ENCODE measurements around a stretch of chr1.

GRCh38 chr1:228472620-228473140, 14.5 kb upstream of the RNF187 start:
- PRO-cap: no peak

DNA sequence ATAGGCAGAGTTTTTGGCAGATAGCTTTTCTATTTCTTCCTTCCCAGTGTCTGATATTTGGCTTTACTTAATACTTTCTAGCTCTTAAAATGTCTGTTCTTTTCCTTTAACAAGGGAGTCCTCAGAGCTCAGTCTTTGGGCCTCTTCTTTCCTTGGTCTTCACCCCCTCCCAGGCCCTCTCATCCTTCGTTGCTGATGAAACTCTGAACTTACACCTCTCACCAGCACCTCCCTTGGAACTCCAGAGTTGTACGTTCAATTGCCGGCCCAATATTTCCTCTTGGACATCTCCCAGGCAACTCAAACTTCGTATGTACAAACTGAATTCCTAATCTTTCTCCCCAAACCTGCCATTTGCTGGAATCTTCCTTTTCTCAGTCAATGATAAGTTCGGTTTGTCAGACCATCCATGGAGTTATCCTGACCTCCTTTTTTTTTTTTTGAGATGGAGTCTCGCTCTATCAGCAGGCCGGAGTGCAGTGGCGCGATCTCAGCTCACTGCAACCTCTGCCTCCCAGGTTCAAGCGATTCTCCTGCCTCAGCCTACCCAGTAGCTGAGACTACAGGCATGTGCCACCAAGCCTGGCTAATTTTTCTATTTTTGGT, 13.0 kb upstream of the RHOU start:
- PRO-cap: no peak

GRCh38 chr1:228735748-228736542, 666 bp downstream of the RHOU start:
- PRO-cap: bidirectional peak, plus-strand start at chr1:228736318, minus-strand start at chr1:228736217; bidirectional peak, plus-strand start at chr1:228736395, minus-strand start at chr1:228736402

GRCh38 chr1:228837837-228838916, 102.9 kb downstream of the RHOU start:
- PRO-cap: no peak

DNA sequence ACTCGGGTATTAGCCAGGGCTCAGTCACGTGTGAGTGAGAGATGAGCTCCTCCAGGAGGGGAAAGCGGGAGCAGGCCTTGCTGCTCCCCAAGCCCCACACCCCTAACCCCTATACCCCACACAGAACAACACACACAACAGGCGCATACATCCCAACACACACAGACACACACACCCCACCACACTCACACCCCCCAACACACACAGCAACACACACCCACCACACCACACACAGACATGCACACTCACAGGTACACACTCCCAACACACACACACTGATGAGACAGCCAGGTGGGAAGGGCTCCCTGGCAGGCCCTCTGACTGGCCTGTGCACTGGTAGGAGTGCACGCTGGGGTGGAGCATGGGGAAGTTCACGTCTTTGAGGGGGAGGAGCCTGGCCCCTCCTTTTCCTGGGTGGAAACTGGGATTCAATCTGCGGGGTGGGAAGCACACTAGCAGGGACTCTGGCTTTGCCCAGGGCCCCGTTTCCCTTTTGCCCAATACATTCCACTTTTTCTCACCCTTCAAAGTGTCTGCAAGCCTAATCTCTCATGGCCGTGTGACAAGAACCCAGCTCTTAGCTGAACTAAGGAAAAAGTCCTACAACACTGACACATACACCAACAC, 116.8 kb downstream of the RHOU start:
- PRO-cap: no peak

GRCh38 chr1:228861292-228861774, 126.1 kb downstream of the RHOU start:
- PRO-cap: no peak

DNA sequence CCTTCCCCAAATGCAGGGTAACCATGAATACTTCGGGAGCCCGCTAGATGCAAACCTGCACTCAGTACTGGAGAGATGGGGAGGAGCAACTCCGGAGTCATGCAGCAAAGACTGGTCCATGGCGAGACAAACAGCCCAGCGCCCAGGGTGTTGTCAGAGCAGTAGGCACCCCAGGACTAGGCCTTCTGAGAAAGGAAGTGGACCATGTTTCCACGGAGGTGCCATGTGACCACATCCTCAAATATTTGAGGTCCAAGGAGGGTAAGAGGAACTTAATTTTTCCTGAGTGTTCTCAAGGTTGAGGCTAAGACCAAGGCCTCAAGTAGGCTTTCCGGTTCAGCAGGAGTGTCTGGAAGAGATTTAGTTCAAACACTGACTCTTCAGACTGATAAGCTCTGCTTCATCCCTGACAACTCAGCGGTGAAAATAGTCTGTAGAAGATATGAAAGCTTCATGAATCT, 186.2 kb downstream of the RHOU start:
- PRO-cap: no peak

DNA sequence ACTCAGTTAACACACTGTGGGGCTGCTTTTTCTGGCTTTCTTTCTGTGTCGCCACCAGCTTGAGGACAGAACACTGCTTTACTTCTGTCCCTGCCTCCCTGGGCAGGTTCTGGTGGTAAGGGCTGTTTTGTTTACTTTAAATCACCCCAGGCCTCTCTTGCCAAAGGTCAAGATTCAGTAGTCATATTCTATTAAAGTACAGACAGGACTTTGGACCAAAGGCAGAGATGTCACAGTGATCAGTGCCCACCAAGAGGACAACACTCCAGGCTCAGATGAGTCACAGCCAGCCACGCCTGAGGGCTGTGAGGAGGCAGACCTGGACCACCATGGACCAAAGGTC, 199.9 kb downstream of the RHOU start:
- PRO-cap: no peak

DNA sequence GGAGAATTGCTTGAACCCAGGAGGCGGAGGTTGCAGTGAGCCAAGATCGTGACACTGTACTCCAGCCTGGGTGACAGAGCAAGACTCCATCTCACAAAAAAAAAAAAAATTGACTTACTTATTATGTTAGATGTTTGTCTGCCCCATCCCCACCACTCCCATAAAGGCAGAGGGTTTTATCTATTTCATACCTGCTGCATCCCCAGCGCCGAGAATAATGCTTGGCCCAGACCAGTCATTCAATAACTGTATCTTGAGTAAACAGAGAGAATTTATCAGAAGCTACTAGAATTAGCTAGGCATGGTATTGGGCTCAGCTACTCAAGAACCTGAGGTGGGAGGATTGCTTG, 179.6 kb upstream of the RAB4A start:
- PRO-cap: no peak

DNA sequence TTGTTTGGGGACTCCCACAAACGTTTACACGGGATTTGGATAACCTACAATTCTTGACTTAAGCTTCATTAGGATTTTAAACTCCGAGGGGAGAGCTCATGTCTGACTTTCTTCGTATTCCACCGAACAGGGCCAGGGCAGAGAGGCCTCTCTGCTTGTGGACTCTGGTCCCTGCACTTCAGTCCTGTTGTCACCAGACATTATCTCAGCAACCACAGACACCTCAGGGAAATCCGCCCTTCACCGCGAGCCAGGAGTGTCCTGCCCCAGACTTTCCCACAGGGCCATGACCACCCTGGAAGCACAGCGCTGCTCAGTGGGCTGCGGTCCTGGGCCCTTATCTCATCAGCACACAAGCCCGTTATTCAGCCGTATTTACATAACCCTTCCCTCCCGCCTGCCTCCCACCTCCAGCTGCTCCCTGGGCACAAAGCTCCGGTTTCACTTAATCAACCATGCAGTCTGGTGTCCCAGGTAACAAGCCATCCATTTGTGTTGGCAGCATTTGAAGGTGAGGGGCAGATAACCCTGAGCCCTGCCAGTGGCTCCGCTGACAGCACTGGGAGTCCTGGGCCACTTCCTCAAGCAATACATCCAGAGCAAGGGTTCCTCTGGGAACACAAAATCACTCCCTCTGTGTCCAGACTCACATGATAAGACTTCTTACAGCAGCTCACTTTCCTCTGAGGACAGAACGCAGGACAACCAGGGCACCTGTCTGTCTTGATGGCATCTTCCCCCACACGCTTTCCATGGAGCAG, 122.7 kb upstream of the RAB4A start:
- PRO-cap: no peak

- PRO-cap: no peak
These were observed 112.1 kb upstream of the RAB4A start for GRCh38 chr1:229158763-229159183.

- PRO-cap: no peak
These were observed 41.9 kb upstream of the RAB4A start for GRCh38 chr1:229229016-229229420.

DNA sequence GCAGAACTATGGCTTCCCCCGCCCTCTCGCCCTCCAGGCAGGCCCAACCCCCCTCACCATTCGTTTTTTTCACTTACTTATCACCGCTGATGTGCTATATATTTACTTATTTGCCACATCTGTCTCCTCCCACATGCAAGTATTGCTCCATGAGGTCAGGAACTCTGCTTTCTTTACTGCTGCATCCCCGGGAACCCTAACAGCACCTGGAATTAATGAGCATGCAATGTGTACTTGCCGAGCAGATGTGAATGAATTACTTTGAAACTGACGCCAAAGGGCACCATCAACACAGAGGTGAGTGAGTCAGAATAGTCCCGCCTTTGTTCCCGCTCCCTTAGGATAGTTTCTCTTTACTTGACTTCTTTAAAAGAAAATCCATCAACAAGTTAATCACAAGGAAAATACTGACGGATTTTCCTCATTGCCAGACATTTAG, 17.7 kb upstream of the RAB4A start:
- PRO-cap: no peak

GRCh38 chr1:229253625-229254033, 17.3 kb upstream of the RAB4A start:
- PRO-cap: bidirectional peak, plus-strand start at chr1:229253879, minus-strand start at chr1:229253708

DNA sequence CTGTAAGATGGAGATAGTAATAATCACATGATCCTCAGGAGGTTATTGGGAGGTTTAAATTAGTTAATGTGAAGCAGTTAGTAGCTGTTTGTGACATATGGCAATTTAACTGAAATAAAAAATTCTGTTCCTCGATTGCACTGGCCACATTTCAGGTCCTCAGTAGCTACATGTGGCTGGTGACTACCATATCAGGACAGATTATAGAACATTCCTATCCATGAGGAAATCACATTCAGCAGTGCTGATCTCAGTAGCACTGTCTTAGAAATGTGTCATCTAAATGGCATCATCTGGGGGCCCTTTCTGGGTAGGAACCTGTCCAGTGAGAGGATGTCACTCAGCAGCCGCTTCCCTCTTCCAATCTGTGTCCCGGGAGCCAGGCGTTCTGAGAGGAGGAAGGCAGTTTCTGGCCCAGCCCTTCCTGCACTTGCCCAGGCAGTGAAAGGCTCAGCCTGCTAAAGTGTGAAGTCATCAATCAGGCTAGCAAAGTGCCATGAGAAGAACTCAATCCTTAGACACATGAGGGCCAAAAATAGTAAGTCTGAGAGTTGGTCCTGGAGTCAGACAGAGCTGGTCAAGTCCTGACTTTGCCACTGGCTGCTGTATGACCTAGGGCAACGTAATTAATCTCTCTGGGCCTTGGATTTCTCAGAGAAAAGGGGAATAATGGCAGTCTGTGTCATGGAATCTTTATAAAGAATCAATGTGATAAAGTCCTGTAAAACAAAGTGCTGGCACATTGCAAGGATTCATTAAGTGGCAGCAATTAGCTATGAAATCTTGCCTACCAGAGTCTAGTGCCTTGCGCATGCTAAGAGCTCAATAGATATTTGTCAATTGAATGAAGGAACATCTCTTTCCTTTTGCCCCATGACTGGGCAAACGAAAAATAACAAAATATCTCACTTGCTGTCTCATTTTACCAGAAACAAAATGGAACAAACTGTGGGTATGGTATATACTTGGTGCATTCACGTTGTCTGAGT, 25.8 kb downstream of the RAB4A start:
- PRO-cap: no peak

DNA sequence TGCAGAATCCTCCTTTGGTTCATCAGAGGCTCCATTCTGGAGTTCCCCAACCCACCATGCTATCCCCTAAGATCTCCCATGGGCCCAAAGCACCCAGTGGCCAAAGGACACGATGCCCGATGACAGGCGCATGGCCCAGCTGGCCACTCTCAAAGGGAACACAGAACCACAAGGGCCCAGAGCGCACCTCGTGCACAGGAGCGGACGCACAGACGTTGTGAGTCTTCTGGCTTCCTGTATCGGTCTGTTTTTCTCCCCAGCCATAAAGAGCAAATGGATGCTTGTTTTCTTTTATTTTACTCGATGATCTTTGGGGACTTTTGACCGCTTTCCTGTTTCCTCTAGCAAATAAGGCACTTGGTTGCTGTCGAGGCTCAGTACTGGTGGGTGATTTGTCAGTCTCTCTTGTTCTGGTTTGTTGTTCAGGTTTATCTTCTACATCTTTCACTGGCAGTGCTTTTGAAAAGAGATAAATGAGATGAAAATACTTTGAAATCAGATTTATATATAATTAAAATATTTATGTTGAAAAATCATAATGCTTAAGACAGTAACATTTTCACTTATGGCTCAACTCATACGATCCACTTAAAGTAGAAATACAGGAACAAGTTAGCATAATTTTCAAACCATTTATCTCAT, 16.2 kb downstream of the CCSAP start:
- PRO-cap: bidirectional peak, plus-strand start at position 360 of the sequence, minus-strand start at position 246 of the sequence

GRCh38 chr1:229431217-229432512, 2.2 kb downstream of the ACTA1 start:
- PRO-cap: no peak

- PRO-cap: no peak
These were observed 21.4 kb downstream of the NUP133 start for GRCh38 chr1:229486611-229487315.

- PRO-cap: no peak
These were observed 210.8 kb upstream of the GALNT2 start for GRCh38 chr1:229856354-229856590.

DNA sequence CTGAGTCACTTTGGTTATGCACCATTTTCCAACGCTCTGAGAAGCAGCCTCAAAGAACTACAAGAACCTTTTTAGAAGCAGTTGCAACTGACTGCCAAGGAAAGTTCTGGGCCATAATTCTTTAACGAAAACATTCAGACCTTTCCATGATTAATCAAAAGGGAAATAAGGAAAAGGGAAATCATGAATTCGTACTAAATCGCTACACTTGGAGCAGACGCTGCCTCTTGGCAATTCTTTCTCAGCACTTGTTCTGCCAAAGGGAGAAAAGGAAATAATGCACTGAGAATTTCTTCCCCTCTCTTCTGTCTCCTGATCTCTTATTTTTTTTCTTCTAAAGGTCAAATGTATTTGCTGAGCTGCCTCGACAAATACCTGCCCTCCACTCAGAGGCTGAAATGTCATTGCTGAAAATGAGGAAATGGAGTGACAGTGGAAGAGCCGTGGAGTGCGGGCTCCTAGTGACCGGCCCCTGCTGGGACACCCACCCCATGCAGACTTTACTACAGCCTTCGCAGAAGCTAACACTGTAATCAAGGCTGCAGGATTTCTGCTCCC, 67.9 kb upstream of the GALNT2 start:
- PRO-cap: no peak

Data from colic lymph node (tissue), 1 donor.